Metastatic Lung Carcinoma in the Adrenal Gland (tissue), 1 donor: ENCODE measurements around a stretch of chr1.

- PRO-cap, result no peak
These were observed 59.6 kb downstream of the EPB41 start for GRCh38 chr1:28973876-28974367.

DNA sequence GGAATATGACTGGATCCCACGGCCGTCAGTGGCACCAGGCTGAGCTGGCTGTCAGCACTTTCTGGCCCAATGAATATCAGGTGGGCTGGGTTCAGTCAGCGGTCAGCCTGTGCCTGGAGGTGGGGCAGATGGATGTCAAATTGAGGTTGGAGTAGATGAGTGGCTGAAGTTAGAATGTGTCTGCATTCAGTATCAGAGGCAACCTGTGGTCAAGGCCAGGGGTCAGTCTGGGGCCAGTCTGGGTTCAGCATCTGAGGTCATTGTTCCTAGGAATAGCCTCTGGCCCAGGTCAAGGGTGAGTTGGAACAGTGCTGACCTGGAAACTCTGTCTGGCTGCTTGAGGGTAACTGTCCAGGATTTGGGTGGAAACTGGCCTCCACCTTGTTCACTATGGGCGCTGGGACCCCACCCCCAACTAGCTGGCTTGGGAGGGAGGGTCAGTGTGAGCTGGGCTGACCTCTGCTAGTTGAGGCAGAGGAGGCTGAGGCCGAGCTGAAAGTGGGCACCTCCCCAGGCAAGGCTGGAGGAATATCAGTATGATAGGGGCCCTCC, 22.5 kb downstream of the PTPRU start:
- PRO-cap, result no peak

GRCh38 chr1:29999846-30000246, 723.5 kb downstream of the MATN1 start:
- PRO-cap, result no peak

DNA sequence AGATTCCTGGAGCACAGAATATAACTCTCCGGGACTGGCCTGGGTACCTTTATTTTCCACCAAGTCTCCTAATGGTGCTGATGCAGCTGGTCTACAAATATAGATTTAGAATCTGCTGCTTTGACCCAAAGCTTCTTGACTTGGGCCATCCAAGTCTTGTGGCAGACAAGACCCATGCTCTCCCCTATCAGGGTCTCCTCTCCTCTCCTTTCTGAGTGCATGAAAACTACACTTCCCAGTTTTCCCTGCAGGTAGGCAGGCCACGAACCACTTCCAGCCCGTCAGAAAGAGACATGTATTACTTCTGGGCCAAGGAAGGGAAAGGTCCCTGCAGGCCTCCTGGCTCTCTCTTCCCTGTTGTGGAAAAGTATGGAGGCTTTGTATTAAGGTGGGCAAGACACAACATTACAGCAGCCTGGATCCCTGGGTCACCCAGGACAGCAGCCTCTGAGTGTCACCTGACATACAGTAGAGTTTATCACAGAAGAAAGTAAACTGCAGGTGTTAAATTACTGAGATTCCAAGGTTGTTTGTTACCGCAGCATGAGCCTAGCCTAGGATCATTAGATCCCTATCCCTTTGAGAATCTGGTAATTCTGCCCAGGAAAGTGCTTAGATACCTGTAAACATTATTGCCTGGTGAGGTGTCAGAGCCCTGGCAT, 717.4 kb downstream of the MATN1 start:
- PRO-cap, result no peak

DNA sequence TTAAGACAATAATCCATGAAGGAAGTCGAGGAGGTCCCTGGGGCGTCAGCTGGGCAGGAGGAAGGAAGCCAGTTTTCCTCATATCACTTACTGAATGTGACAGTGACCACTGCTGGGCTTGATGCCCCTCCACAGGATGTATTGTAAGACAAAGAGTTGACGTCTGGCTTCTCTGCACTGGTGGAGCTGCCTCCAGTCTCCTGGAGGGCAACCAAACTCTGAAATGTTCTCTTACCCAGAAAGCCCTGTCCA, 710.3 kb downstream of the MATN1 start:
- PRO-cap, result no peak

DNA sequence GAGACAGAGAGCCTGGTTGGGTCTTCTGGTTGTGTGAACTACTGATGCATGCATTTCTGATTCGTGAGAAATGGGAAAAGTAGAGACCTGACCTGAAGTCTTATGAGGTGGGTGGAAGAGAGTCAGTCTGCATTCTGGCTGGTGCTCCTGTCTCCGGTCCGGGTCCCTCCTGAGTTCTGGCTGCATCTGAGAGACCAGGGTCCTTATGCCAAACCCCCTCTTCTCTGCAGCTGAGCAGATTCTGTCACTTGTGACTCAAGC, 638.7 kb downstream of the MATN1 start:
- PRO-cap, result no peak

DNA sequence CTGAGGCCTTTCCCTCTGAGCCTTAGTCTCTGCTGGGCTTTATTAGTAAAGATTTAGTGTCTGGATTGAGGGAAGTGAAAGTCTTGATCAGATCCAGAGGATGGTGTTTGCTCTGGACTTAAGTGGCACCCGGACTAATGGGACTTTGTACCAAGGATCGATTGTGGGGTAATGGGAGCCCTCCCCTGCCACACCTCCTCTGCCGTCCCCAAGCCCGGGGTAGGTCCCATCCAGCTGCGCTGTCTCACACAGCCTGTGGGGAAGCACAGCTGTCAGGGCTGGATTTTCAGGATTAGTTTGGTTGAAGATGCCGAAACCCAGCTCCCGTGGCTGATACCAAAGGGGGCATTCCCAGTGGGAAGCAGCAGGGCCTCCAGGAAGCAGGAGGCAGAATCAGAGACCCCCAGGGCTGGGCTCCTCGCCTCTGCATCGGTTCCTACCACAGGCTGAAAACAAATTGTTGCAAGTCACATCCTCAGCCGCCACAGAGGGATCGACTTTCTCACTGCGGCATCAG, 59.8 kb downstream of the MATN1 start:
- PRO-cap, result no peak

GRCh38 chr1:30667915-30668514, 55.4 kb downstream of the MATN1 start:
- PRO-cap, result no peak

DNA sequence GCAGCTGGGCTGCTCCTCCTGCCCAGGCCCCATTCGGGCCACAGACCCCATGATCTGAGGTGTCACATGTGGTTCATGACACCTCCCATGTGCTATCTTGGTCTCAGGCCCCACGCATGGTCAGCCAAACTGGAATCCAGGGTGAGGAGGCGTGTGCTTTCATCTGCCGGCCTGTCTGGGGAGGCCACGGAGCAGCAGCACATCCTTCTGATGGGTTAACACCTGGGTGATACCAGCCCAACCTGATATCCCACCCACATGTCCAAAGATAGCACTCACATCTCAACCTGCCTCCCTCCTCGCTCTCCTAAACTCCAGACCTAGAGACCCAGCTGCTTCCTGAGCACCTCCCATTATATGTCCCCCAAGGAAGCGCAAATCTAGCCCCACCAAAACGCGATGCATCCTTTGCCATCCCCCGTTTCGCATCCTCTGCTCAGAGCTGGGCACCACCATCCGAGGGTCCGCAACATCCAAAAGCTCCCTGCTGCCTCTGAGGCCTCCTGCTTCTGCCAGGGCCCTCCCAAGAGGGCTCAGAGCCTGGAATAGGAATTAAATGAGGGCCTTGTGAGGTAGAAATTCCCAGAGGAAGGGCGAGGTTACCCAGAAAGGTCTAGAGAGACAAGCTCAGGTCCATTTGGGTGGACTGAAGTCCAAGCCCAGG, 6.1 kb upstream of the MATN1 start:
- PRO-cap, result no peak

GRCh38 chr1:30742922-30744050, 14.3 kb downstream of the LAPTM5 start:
- PRO-cap, result no peak

DNA sequence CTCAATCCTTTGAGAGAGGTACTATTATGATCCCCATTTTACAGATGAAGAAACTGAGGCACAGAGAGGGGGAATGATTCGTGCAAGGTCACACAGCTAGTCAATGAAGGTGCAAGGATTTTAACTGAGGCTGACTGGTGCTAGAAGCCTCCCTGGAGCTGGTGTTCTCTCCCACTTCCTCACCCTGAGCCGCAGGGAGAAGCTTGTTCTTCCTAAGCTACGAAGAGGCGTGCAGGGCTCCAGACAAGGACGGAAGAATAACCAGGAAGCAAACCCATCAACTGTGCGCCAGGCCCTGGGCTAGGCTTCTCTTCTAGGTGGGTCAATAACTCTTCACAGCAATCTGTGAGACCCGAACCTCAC, 695 bp upstream of the LAPTM5 start:
- PRO-cap, result no peak

GRCh38 chr1:30760587-30761214, 3.1 kb upstream of the LAPTM5 start:
- PRO-cap, result no peak

- PRO-cap, result no peak
These were observed 33.3 kb upstream of the LAPTM5 start for GRCh38 chr1:30790821-30791325.

DNA sequence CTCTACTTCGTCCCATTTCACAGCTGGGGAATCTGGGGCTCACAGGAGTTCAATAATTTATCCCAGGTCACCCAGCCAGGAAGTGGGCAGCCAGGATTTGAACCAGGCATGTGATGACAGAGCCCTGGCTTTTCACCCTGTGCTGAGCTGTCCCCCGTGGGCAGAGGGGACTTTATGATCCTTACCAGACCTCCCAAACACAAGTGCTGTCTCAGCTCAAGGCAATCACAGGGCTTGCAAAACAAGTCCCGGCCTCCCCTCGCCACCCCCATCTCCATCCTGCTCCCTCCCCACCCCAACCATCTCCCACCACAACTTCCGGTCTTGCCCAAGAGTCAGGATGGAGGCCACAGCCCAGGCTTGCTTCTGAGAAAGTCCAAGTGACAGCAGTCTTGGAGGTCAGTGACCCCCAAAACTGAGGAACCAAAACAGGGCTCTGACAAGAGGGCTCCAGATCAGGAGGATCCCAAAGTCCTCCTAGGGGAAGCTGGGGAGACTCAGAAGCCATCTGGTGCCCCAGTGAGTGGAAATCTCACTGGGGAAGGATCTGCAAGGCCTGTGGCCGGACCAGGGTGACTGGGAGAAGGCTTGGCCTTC, 4.4 kb upstream of the SDC3 start:
- PRO-cap, result no peak

DNA sequence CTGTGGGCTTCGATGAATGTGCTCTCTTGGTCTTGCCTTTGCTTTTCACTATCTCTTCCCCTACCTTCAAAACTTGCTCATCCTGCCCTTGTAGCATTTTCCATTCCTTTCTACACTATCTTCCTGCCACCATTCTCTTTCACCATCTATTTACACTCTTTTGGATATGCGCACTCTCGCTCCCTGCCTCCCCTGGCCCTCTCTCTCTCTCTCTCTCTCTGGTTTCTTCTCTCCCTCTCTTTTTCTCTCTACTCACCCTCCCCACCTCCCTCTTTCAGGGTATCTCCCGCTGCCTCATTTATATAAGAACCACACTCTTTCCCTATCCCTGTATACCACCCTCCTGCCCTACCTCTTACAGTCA, 33.8 kb downstream of the PUM1 start:
- PRO-cap, result no peak

GRCh38 chr1:31170558-31171403, 68.9 kb downstream of the NKAIN1 start:
- PRO-cap, result bidirectional peak, plus-strand start at chr1:31171088, minus-strand start at chr1:31170978

GRCh38 chr1:31327302-31327755, 30.5 kb downstream of the ZCCHC17 start:
- PRO-cap, result no peak

GRCh38 chr1:31409930-31410534, 3.0 kb upstream of the SERINC2 start:
- PRO-cap, result no peak

GRCh38 chr1:31482360-31483176, 69.6 kb downstream of the SERINC2 start:
- PRO-cap, result no peak

GRCh38 chr1:31523664-31524754, 52.3 kb upstream of the TINAGL1 start:
- PRO-cap, result no peak